Karpas-422 (cell line): ENCODE results near the genes METAP1 and ADH1A.

- PRO-cap: no peak
- RAMPAGE, long total RNA: no peak
Measured at GRCh38 chr4:92441969-92442604, 138.3 kb downstream of the GRID2 start.

- PRO-cap: no peak
- RAMPAGE, long total RNA: no peak
Measured at GRCh38 chr4:94457621-94458308, 6.0 kb downstream of the PDLIM5 start.

DNA sequence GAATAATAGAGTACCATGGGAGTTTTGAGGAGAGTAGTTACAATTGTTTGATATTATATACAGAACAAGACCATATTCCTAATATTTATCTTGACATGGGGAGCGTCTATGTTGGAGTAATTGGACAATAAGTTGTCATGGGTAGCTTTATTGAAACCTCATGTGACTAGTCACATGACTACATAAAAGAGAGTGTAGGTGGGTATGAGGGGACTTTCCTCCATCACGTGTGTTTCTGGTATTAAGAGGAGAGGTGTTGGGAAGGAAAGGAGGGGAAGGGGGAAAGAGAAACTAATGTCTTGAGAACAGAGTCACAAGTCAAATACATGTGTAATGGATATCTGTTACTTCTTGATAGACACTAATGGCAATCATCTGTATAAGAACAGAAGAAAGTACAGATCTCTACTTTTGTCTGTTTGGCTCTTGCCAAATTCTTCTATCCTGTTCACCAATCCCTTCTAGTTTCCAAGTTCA is 33.1 kb downstream of the PDLIM5 start:
- PRO-cap: no peak
- RAMPAGE, long total RNA: no peak

DNA sequence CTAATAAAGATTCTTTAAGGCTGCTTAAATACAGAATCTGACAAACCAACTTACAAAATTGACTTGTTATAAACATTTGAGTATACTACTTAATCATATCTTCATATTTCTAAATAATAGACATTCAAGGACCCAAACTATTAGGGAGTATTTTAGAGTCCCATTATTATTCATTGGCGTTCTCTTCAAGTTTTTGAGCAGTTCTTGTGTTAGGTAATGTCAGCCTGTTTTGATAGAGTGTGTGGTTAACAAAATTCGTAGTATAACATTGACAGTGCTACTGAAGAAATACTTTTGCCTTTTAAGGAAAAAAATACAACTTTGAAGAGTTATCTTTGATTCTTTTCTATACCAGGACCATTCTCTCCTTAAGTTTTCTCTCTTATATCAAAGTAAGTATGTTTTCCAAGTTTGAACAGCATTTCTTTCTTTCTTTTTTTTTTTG is 74.6 kb downstream of the PDLIM5 start:
- PRO-cap: no peak
- RAMPAGE, long total RNA: no peak

DNA sequence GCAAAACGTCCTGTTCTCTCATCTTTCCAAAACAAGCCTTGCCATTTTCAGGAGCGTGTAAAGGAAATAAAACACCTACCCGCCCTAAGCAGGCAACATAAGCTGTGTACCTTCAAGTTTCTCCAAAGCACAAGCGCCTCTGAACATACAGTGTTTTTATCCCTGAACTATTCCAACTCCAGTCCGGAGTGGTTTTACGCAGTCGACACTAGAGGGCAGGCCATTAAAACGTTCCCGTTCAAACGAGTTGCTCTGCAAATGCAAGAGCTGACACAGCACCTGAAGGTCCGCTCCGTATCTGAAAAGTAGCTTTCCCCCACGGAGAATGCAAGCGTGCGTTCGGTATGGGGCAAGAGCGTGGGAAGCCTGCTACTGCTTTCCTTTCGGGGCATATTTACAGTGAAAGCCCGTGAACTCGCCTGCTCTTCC is 190.9 kb downstream of the TSPAN5 start:
- PRO-cap: no peak
- RAMPAGE, long total RNA: no peak

DNA sequence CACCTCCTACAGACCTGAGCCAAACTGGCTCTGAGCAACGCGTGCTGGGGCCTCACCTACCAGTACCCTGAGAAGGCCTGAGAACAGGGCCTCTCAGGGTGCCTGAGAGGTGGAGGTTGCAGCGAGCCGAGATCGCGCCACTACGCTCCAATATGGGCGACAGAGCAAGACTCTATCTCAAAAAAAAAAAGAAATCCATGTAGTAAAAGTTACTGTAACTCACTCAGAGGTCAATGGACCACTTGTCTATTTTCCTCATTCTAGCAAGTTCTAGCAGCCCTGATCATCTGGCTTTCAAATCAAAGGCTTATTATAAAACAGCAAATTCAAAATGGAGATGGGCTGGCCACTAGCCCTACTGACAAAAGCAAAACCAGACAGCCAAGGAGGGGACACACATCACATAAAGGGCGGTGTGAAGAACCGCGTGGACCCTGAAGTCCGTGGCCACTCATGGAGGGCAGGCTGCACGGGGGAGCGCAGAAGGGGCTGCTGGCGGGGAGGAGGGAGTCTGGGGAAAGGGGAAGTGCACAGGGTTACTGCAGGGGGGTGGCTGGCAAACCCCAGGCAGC is 87.5 kb downstream of the TSPAN5 start:
- PRO-cap: no peak
- RAMPAGE, long total RNA: no peak

GRCh38 chr4:98654338-98654984 is 4.0 kb downstream of the TSPAN5 start:
- PRO-cap: no peak
- RAMPAGE, long total RNA: no peak

DNA sequence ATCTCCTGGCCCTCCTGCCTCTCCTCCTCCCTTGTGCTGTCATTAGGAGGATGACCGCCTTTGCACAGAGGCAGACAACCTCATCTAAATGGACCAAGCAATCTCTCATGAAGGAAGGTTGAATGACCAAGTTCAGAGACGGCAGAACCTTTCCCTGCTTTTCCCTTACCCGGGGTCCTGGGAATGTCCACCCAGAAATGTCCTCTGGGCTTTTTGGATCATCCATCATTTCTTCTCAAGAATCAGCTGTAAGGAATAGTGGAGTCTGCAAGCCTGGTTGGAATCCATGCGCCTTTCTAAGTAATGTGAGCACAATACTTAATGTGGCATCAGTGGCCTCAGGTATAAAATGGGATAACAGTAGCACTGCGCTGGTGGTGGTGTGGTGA is 115.5 kb upstream of the TSPAN5 start:
- PRO-cap: no peak
- RAMPAGE, long total RNA: no peak

DNA sequence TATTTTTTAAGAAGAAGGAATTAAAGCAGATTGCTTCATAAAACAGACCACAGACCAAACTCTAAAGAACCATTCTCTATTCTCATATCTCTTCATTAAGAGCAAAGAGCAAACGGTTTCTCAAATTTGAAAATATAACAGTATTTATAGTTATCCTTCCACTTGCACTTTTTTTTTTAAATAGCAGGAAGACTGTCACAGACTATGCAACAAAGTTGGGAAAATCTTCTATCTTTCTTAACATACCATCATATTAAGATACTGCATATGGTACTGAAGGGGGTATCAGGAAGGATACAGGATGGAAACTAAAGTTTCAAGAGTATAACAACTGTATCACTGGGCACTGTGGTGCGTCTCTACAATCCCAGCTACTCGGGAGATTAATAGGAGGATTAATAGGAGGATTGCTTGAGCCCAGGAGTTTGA is 26.5 kb downstream of the EIF4E start:
- PRO-cap: no peak
- RAMPAGE, long total RNA: no peak

DNA sequence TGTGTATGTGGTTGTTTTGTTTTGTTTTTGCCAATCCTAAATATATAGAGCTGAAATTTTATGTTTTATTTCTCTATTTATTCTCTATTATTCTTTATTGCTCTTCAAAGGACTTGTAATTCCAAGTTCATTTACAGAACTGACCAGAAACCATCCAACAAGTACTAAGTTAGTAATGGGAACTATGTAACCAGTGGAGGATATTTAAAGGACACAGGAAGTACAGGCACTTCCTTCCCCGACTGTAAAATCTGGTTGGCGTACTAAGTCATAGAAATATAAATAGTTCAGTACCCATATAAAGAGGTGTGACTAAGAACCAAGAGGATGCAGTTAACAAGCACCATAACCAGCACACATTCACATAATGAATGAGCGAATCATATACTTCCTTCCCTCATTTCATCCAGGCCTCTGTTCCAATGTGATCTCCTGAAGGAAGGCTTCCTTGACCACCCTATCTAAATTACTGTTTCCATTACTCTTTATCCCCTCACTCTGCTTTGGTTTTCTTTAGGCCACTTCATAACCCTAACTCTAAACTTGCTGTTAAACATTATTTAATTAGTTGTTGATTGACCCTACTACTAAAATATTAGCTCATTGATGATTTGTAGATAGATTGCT is 3.7 kb upstream of the EIF4E start:
- PRO-cap: no peak
- RAMPAGE, long total RNA: no peak

DNA sequence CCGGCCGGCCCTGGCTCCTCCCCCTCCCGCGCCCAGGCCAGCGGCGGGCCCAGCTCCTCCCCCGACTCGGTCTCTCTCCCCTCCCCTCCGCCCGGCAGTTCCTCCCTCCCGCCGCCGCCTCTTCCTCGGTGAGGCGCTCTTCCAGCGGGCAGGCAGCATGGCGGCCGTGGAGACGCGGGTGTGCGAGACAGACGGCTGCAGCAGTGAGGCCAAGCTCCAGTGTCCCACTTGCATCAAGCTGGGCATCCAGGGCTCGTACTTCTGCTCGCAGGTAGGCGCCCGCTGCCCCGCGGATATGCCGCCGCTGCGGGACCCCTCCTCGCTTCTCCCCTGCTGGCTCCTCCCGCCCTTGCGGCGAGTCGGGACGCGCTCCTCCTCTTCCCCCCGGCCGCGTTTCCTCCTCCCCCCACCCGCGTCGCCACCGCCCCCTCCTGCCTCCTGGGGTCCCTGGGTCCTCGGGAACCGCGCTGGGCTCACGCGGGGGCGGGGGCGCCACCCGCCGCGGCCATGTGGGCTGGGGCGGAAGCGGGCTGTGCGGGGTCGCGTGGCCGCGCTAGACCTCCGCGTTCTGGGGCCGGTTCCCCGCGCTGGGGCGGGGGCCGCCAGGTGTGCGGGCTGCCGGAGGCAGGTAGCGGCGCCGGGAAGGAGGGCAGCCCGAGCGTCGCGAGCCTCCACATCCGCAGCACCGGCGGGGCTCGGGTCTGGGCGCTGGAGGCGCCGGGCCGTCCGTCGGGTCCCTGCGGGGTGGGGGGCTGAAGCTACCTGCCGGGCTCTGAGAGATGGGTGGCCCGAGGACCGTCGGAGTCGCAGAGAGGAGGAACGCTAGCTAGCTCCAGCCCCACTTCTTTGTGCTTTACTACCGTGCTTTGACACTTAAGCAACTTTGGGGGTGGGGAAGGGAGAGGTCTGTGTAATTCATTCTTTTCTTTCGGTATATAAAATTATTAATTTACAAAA is at the start of gene METAP1:
Gene METAP1 (plus strand): TSS at position 125 of the 957 bp plus-strand sequence.
- PRO-cap: bidirectional peak, plus-strand start at position 131 of the sequence, minus-strand start outside the sequence
- RAMPAGE, long total RNA: start-site peak on the plus strand centred at position 125 of the sequence, 48 bp wide, 178 and 652 reads in 2 replicates

- PRO-cap: no peak
- RAMPAGE, long total RNA: no peak
Measured at GRCh38 chr4:99087206-99087563, 1.4 kb downstream of the ADH5 start.

DNA sequence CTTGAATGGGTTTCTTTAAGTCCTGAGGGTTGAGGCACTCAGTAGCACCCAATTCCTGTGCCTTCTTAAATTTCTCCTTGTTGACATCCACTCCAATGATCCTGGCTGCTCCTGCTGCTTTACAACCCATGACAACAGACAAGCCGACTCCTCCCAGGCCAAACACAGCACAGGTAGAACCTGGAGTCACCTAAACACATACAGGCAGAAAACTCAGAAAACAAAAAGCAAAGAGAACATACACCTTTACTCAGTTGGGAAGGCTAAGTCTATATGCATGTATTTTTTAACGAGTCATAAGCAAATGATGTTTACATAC is 10.3 kb downstream of the ADH6 start:
- PRO-cap: no peak
- RAMPAGE, long total RNA: no peak

DNA sequence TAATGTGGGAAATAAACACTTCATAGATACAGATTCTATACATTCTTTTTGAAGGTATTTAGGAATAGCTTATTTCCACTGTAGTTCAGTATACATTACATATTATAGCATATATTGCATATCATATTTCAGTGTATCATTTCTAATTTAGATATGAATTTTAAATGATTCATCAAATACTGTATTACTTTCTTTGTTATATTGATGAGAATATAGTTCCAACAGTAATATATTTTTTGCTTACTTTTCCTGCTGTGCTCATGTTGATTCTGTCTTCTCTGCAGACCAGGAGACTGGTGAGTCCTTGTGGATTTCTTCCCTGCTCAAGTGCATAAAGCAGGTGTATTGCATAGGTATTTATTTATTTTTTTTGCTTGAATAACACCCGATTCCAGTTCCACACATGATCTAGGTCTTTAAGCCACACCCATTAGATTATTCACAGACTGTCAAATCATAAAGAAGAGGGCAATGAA is at the start of gene ADH1A:
Gene ADH1A (minus strand): TSS at position 333 of the 476 bp plus-strand sequence.
- PRO-cap: no peak
- RAMPAGE, long total RNA: no peak

- PRO-cap: no peak
- RAMPAGE, long total RNA: no peak
Measured at GRCh38 chr4:99315805-99316727, 5.1 kb downstream of the ADH1B start.

GRCh38 chr4:99323550-99324151 is 2.5 kb upstream of the ADH1B start:
- PRO-cap: no peak
- RAMPAGE, long total RNA: no peak

GRCh38 chr4:99459673-99460137 is 24.6 kb upstream of the ADH7 start:
- PRO-cap: no peak
- RAMPAGE, long total RNA: no peak

GRCh38 chr4:100022077-100022416 is 72.0 kb upstream of the H2AZ1 start:
- PRO-cap: no peak
- RAMPAGE, long total RNA: no peak

- PRO-cap: no peak
- RAMPAGE, long total RNA: no peak
Measured at GRCh38 chr4:100189647-100190367, 461 bp downstream of the DDIT4L start.

- PRO-cap: no peak
- RAMPAGE, long total RNA: no peak
Measured at GRCh38 chr4:101036856-101037362, 310.4 kb downstream of the PPP3CA start.